ENCODE measurements around a stretch of chr2.

DNA sequence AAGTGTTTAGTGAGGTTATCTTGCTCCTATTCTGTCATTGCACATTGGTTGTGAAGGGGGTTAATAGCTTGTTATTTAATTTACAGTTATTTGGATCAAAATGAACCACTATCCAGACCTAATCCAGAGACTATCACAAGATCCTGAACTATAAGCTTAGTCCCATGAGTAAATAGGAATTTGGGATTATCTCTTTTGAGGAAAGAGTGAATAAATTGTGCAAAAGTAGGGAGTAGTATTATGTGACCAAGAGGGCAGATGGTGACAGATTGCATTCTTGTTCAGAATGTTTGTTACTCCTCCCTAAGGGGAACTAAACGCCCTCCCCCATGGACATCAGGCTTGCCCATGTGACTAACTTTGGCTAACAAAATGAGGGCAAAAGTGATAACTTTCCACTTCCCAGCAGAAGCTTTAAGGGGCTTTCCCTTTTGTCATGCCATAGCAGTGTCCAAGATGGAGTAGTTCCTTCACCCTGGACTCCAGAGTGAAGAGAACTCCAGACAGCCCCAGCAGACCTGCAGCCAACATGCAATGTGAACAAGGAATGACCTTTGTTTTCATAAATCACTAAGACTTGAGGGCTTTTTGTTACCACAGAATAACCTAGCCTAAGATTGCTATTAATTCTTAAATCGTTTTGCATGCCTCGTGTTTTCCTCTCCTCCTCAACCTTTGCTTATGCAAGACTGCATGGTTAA, 24.0 kb upstream of the GTDC1 start:
- PRO-cap: no peak
- RAMPAGE, long total RNA: no peak

GRCh38 chr2:144415328-144416252, 83.3 kb upstream of the GTDC1 start:
- PRO-cap: no peak
- RAMPAGE, long total RNA: no peak

- PRO-cap: no peak
- RAMPAGE, long total RNA: no peak
These were observed 88.6 kb upstream of the GTDC1 start for GRCh38 chr2:144420791-144421513.

DNA sequence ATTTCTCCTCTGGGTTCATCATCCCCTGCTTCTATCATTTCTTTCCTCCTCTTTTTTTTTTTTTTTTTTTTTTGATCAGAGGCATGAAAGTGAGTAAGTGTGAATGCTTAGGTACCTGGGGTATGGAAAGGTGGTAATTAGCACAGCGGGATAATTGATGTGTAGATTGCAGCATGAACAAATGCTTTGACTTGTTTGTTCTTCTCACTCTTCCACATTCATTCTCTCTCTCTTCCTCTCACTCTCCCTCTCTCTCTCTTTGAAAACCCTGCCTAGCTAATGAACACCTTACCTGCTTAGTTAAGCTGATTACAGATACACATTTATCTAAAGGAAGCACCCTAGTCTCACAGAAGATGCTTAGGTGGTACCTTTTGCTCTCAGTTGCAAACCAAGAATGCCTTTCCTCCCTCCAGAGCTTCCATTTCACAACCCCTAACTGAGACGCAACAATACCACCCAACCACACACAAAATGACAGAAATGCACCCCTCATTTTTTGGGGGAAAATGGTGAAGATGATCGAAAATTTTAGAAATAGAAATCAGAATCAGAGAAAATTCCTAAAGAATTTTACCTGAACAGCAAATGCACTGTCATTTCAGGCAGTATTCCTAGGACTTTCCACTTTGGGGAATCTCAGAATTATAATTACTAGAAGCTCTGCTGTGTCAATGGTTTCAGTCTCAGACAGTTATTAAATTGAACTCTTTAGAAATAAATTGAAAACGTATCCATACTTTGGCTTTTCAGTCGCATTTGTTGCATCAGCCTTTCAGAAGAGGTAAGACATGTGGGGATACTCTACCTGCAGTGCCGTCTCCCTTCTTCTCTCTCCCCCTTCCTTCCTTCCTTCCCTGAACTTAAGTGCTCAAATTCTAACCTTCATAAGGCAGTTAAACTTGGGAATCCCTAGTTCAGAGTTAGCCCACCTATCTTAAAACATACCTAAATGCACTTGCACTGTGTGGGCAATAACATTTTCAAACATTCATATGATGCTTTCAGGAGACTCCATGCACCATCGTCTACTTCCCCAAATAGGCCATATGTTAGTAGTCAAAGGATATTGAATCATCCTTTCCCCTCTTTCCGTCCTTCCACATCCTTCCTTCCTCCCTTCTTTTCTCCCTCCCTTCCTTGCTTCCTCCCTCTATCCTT, 74.3 kb downstream of the ZEB2 start:
- PRO-cap: no peak
- RAMPAGE, long total RNA: no peak

GRCh38 chr2:144650869-144651191, 130.9 kb upstream of the ZEB2 start:
- PRO-cap: no peak
- RAMPAGE, long total RNA: no peak

GRCh38 chr2:145411373-145411919, 891.5 kb upstream of the ZEB2 start:
- PRO-cap: bidirectional peak, plus-strand start at chr2:145411783, minus-strand start at chr2:145411579
- RAMPAGE, long total RNA: no peak

- PRO-cap: no peak
- RAMPAGE, long total RNA: no peak
These were observed 1231.6 kb upstream of the ZEB2 start for GRCh38 chr2:145751387-145752133.

DNA sequence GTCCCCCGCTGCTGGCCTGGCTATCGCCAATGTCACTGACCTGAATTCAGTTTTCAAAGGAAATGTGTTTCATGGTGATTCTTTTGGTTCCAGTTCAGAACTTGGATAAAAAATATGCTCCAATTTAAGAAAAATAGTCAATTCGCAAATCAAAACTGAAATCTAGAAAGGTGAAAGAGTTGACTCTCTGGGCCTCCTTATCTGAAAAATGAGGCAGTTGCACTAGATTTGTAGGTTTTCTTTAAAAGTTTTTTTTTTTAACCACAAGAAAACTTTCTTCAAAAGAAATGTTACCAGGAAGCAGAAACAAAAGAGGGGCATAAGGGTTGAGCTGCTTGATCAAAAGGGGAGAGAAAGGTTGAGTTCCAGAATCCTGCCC, 116.4 kb upstream of the EPC2 start:
- PRO-cap: no peak
- RAMPAGE, long total RNA: no peak

GRCh38 chr2:148645981-148646351, 1.4 kb downstream of the EPC2 start:
- PRO-cap: no peak
- RAMPAGE, long total RNA: no peak

- PRO-cap: bidirectional peak, plus-strand start at chr2:148875605, minus-strand start at chr2:148875486; bidirectional peak, plus-strand start at chr2:148875726, minus-strand start at chr2:148875636
- RAMPAGE, long total RNA: no peak
These were observed 548 bp downstream of the KIF5C start for GRCh38 chr2:148875393-148876156.

DNA sequence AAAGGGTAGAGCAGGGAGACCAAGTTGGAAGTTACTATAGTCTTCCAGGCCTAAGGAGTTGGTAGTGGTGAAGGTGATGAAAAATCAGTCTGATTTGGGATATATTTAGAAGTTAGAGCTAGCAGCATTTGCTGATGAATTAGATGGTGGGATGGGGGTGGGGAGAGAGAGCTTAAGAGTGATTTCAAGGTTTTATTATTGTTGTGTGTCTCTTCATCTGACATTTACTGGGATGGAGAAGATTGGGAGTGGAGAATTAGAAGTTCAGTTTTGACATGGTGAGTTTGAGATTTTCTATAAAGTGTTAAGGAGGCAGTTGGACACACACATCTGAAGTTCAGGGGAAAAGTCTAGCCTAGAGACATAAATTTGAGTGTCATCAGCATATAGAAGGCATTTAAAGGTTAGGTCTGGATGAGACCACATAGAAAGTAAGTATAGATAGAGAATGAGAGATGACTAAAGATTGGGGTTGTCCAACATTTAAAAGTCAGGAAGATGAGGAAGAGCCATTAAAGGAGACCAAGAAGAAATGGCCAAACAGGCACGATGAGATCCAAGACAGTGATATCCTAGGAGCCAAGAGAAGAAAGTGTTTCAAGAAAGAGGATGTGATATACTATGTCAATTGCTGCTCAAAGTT, 72.9 kb downstream of the LYPD6B start:
- PRO-cap: no peak
- RAMPAGE, long total RNA: no peak

DNA sequence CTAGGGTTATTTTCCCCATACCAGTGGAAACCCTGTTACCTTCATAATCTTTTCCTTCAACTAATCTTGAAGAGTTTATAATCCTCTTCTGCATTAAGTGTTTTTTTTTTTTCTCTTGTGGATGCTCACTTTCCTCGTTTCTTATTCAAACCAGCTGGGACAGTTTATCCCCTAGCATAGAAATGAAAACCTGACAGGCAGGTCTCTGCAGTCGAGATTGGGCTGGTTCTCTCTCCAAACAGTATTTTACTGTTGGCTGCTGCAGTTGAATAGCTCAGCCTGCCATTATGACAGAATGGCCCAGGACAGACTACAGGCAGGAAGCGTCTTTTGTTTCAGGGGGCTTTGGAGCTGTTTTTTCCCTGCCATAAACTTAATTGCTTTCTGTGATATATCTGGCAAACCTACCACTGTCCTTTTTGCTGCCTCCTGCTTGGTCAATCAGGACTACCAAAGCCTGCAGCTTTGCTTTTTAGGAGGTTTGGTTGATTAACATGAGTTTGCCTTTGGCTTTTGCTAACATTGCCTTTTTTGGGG, 128.5 kb downstream of the LYPD6B start:
- PRO-cap: no peak
- RAMPAGE, long total RNA: no peak

DNA sequence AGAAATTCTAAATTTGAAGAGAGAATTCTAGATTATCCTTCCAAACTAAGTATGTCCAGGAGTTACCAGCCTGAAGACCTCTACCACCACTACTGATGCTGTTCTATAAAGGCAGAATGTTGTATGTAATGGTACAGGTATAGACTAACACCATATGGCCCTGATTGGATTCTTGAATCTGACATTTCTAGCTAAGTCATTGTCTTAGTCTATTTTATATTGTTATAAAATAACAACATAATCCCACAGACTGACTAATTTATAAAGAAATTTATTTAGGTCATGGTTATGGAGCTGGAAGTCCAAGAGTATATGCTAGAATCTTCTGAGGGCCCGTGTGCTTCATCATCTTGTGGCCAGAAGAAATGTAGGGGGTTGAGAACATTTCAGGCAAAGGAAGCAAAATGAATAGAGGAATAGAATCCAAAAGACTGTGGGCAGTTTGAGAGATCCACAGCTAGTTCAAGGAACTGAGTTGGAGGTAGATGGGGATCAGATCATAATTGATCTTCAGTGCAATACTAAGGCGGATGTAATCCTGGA, 4.0 kb upstream of the MMADHC start:
- PRO-cap: no peak
- RAMPAGE, long total RNA: no peak

DNA sequence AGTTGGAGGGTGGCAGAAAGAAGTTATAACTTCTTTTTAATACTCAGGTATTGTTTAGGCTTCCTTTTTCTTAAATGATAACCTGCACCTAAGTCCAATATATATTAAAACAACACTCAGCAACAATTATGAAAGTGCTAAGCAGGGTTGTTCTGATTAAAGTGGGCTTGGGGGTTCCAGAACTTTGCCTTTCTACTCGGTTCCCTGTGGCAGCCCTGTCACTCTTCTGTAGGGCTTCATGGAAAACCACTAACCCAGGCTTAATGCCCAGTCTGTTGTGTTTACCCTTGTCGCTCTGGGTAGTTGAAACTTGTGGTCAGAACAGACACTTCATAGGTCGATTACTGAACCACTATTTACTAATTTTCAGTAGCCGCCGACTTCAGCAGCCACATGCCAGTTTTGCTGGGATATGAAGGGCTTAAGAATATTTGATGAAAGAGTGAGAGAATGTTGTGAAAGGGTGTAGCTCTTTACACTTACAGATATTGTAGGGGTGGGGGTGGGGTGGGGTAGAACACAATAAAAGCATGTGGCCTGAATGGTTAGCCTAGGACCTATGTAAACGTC, 362.3 kb downstream of the RND3 start:
- PRO-cap: no peak
- RAMPAGE, long total RNA: no peak

DNA sequence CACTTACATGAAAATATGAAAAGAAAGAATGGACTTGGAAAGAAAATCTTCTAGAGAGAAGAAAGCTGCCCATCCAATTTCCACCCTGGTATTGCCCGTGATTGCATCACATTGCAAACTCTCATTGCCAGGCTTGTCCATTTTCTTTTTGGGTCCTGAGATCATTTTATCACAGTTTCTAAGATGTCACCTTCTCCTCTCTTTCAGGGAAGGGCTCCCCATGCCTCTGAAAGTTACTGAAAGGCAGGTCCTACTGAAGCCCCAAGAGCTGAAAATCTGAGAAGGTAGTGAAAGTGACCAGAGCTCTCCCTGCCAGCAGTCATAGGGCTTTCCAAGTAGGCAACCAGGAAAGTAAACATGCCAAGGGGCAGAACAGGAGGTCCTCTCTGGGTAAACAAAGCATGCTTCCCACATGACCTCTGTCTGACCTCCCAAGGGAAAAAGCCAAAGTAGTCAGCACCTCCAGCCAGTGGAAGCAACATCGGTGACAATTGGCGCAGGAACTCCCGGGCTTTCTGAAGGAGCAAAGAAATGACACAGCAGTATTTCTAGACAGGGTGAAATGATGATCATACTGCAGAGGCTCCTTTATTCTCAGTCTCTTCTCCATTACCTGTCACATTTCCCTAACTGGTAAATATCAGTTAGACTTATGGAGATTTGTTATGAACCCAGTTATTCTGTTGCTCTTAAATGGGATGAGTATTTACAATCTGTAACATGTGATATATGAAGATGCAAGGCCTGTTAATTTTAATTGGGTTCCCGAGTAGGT, 321.2 kb downstream of the RND3 start:
- PRO-cap: no peak
- RAMPAGE, long total RNA: no peak

DNA sequence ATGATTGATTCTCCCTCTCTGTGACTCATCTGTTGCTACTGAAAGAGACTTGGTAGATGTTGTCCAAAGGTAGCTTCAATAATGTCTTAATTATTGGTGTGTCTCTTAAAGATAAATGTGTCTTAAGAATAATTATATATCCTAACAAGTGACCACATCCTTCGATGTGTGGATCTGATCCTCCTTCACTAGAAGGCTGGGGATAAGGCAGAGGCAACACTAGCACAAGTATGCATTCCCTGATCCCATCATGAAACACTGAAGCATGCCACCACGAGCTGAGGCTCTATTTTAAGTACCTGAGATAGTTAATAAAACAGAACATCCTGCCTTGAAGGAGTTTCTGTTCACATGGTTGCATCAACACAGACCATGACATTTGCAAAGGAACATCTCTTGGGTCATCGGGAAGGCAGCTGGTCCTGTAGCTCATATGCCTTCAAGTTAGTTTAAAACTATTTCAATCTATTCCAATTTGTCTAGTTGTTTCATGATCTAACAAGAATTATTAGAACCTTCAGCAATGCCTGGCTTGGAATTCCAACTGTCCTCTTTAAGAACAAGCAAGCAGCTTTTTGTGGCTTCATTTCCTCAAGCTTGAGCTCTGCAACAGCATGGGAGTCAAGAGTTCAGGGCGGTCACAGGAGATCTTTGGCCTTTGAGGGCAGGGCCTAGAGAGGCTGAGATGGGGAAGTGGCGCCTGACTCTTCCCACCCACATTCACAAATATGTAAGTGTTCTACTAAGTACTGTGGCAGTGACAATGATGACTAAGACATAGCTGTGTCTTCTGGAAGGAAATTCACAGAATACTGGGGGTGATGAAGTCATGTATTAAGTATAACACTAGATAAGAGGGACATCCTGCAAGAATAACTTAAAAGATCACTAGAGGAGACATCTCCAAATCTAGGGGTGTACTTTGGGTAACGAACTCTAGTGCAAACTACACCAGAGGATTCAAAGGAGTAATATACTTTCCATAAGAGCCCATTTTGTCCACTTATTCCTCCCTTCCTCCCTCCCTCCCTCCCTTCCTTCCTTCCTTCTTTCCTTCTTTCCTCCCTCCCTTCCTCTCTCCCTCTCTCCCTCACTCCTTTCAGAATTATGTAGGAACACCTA, 15.1 kb downstream of the RND3 start:
- PRO-cap: no peak
- RAMPAGE, long total RNA: no peak

- PRO-cap: no peak
- RAMPAGE, long total RNA: no peak
These were observed 1.0 kb downstream of the RBM43 start for GRCh38 chr2:151260519-151261183.

DNA sequence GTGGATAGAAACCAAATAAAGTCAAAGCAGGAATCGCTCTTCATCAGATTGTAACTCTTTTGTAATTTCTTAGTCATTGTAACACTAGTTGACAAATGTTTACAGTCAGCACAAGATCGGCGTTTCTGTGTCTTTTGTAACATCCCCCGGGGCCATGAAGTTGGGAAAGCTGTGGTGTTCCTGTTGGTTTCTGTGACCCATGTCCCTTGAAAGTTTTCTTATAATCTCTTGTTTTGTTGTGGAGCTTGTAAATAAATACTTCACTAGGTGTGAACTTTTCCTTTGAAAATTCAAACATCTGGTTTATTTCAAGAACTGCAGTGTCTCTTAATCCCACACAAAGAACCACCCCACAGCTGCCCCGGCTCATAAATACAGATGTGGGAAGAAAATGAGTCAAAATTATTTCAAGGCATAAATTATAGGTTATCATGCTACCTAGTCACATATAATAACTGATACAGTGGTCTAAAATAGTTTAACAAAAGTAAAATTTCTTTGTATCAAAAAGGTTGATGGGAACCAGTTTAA, 665 bp upstream of the NMI start:
- PRO-cap: no peak
- RAMPAGE, long total RNA: no peak

DNA sequence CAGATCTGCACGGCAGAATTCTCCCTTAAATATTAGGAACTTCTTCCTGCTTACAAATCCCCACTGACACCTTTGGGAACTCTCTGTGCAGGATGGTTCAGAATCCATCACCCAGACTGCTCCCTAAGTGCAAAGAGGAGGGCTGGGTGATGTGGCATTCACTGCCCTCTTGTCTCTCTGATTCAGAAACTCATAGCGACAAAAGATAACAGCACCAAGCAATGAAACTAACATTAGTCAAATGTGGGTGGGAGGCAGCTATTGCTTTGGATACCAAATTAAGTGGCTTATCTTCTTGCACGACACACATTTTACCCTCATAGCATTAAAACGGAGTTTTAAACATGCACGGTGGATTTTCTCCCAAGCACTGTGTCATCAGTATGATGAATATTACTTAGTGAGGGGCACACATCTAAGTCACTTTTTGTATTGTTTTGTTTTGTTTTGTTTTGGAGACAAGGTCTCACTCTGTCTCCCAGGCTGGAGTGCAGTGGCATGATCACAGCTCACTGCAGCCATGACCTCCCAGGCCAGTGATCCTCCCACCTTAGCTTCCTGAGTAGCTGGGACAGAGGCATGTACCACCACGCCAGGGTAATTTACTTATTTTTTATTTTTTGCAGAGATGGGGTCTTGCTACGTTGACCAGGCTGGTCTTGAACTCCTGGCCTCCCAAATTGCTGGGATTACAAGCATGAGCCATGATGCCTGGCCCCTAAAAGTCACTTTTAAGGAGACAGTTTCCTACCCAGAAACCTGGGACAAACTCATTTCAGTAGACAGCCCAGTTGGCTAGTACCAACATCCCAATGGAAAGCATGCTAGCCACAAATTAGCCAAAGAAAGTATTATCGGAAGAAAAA, 41.0 kb upstream of the NEB start:
- PRO-cap: no peak
- RAMPAGE, long total RNA: no peak

GRCh38 chr2:151791502-151792693, 36.3 kb downstream of the ARL5A start:
- PRO-cap: no peak
- RAMPAGE, long total RNA: no peak